ENCODE measurements around the gene HCN1.

DNA sequence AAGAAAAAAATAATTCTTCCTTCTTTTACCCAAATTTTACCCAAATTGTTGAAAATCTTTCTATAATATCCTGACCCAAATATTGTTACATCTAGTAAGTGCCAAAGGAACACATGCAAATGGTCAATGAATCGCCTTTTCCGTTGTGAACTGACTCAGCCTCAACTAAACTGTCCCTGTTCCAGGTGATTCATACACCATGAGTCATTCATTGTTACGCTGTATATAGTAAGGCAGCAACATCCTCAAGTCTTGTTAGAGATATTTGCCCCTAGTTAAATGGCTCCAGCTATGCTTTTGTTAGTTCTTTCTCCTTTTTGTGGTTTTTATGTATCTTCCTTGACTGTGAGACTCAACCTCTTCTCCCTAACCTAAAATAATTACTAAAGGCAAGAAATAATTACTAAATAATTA is 9.8 kb downstream of the PTGER4 start:
- PRO-cap, 2 experiments, result no peak in any of the 2 experiments

DNA sequence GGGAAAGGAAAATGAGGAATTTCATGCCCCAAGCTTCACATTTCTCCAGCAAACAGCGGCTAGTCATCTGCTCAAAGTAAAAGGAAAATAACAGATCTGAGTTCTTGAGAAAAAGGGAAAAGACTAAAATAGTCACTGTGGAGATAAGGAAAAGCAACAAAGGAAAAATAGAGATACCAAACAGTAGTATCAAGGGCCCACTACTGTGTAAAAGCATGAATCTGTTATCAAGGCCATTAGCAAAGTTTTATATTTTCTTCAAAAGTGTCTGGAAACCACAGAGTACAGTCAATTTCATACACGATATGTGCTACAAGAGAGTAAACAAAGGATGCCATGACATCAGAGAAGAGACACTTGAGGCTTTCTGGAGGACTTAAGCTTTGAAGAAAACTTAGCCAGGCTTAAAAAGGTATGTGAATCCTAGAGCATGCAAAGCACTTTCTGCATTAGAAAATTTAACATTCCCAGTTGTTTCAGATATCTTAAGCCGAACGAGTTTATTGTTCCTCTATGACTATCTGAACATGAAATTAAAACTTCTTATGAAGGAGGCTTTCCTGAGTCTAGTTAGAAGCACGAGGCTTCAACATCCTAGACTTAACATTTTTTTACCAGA is 1.3 kb downstream of the TTC33 start:
- PRO-cap, 2 experiments, result no peak in any of the 2 experiments

GRCh38 chr5:40936790-40936989 is 27.4 kb downstream of the C7 start:
- PRO-cap, 2 experiments, result no peak in any of the 2 experiments

DNA sequence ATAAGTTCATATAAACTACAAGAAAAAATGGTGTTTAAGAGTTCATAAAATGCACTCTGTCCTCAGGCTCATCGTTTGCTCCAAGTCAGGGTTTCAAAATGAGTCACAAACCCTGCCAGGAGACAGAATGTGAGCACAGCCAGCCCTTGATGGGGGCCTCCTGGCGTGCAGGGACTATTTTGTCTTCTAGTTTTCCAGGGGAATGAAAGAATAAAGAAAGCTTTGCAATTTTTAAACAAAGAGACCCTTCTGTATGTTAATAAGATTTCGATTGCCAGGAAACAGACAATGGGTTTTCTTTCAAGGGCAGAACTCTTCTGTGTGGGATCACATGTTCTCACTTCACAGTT is 121.4 kb upstream of the C6 start:
- PRO-cap, 2 experiments, result no peak in any of the 2 experiments

- PRO-cap, 2 experiments, result no peak in any of the 2 experiments
Measured at GRCh38 chr5:42581776-42582614, 158.8 kb downstream of the GHR start.

GRCh38 chr5:42837528-42838173 is 26.0 kb upstream of the SELENOP start:
- PRO-cap, 2 experiments, result no peak in any of the 2 experiments

DNA sequence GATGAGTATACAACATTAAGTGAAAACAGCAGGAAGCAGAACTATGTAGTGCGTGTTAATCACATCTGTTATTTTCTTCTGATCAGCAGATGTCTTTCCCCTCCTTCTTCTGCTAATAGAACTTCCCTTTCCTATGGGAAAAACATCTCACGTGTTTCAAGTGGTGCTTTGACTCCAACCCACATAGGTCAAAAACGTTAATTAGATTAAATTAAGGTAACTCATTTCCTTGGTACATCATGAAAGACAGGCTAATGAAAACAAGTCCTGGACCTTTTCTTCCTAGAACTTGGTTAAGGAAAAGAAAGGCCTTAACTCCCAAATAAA is 70.1 kb upstream of the SELENOP start:
- PRO-cap, 2 experiments, result no peak in any of the 2 experiments

DNA sequence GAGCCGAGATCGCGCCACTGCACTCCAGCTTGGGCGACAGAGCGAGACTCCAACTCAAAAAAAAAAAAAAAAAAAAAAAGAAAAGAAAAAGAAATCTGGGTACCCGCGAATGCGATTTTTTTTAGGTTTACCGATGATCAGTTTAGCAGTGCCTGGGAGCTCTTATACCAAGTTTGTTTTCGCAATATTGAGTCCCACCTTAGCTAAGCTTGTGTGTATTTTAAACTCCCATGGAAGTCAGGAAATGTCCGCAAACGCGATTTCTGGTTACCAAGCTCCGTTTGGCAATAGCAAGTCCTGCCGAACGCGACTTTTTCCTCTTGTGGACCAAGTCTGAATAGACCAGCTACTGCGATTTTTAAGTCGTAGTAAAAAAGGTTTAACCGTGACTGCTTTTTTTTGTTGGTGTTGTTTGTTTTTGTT is 21.3 kb downstream of the ANXA2R start:
- PRO-cap, 2 experiments, result peak in 2 of 2 experiments; most common plus-strand start position 253 of the sequence (in 2)

DNA sequence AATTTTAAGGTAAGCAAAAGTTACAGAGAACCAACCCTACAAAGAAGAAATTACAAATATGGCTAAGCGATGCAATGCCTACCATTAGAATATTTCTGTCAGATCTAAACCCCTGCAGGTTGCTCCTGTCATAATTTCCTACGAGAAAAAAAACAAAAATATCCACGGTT is 980 bp upstream of the ANXA2R start:
- PRO-cap, 2 experiments, result no peak in any of the 2 experiments

GRCh38 chr5:43068691-43069030 is 28.5 kb upstream of the ANXA2R start:
- PRO-cap, 2 experiments, result no peak in any of the 2 experiments

- PRO-cap, 2 experiments, result no peak in any of the 2 experiments
Measured at GRCh38 chr5:43231976-43232527, 40.0 kb downstream of the NIM1K start.

DNA sequence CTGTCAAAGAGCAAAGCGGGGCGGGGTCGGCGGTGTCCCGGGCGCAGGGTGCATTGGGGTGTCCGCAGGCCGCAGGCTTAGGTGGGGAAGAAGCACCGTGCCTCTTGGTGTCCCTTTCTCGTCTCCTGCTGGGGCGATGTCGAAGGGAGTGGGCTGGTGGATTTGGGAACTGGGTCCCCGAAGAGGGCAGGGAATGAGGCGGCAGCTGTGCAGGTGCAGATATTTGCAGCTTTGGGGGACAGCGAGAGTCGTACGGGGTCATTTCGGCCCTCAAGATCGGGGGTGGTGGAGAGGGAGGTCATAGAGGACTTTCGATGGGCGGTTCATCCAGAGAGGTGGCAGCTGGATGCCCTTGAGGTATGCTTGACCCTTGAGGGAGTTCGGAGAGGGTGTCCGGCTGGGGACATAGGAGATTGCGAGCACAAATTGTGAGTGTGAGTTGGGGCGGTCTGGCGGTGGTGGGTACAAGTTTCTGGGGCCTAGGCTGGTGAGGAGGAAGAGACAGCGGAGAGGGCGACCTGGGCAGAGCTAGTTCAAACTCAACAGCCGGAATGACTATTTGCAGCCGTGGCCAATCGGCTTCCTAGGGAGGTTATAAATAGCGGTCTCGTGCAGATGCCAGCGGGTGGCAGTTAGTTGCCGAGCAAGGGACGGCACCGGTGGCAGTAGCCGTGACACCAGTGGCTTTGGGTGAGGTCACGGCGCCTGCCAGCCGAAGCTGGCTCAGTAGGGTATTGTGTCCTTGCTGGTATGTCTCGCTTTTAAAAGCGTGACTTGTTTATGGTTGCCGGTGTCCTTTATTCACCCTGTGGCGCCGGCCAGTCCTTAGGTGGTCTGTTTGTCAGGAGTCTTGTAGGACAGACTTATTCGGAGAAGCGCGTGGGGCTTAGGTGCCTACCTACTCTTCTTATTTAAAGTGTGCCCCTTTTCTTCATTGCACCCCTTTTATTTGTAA is 704 bp downstream of the NNT start:
- PRO-cap, 2 experiments, result peak in 2 of 2 experiments; most common plus-strand start position 624 of the sequence (in 1); most common minus-strand start position 530 of the sequence (in 2)

DNA sequence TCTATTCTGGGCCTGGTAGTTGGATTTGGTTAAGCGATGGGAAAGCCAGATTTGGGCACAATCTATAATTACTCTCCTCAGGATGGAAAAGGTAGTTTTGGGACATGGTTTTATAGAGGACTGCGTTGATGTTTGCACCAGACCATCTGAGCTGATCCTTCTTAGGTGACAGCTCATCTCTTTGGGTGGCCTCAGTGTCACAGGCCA is 80.8 kb downstream of the NNT start:
- PRO-cap, 2 experiments, result no peak in any of the 2 experiments

GRCh38 chr5:44539021-44539532 is 149.9 kb upstream of the FGF10 start:
- PRO-cap, 2 experiments, result no peak in any of the 2 experiments

DNA sequence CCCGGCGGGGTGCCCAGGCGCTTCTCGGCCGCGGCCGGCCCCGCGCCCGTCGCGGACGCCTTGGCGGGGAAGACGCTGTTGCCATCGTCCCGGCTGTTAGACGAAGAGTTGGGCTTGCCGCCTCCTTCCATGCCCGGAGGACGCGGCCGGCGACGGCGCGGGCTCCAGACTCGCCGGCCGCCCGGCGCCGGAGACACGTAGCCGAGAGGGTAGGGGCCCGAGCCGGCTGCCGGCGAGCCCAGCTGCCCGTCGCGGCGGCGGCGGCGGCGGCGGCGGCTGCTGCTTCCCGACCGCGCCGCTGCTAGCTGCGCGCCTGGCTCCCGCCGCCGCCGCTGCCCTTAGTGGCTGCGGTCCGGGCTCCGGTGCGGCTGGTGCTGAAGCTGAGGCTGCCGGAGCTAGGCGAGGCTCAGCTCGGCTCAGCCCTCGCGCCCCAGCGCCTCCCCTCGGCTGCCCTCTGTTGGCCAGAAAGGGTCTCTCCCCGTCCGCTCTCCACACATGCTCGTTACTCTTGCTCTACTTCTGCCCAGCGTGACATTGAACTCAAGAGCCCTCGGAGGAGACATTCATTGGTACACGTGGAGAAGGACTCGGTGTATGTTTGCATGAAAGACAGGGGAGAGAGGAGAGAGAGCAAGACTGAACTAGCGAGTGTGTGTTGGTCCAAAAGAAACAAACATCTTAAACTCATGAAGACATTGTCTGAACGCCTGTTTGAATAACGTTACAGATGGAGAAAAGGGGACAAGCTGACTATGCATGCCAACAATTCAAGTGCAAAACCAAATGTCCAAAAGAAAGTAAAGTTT is at the start of gene HCN1:
TSS of gene HCN1 (minus strand) at position 418 of the 806 bp plus-strand sequence.
- PRO-cap, 2 experiments, result no peak in any of the 2 experiments

GRCh38 chr5:50415815-50416429 is 25.2 kb downstream of the EMB start:
- PRO-cap, 2 experiments, result no peak in any of the 2 experiments

GRCh38 chr5:50853142-50853604 is 186.7 kb downstream of the PARP8 start:
- PRO-cap, 2 experiments, result no peak in any of the 2 experiments

DNA sequence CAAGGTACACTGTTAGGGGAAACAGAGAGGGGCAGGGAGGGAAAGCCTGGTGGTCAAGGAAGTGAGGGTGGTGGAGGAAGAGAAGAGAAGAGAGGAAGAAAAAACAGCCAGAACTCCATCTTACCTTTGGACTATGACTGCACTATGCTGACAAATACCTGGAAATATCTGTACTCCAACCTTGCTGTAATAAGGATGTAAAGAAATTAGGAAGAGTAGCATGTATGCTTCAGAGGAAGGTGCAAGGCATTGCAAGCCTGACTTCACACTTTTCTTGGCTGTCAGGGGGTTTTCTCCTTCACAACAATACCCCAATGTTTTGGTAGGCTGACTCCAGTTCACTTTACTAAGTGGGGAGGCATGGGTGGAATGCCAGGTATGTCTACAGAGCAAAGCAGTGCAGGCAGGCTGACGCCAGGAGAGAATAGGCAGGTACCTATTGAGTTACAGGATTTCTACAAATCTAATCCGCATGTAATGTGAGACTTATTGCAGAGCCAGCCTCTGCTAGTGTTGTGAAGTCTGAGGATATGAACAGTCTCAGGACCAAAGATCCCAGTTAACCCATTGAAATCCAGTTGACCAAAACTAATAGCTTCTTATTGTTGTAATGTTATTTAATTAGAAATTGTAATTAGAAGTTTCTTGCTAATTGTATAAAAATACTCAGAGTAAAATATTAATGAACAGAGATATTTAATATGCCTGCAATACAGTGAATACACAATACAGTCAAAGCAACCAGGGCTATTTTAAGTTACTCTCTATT is 156.9 kb upstream of the ISL1 start:
- PRO-cap, 2 experiments, result no peak in any of the 2 experiments

DNA sequence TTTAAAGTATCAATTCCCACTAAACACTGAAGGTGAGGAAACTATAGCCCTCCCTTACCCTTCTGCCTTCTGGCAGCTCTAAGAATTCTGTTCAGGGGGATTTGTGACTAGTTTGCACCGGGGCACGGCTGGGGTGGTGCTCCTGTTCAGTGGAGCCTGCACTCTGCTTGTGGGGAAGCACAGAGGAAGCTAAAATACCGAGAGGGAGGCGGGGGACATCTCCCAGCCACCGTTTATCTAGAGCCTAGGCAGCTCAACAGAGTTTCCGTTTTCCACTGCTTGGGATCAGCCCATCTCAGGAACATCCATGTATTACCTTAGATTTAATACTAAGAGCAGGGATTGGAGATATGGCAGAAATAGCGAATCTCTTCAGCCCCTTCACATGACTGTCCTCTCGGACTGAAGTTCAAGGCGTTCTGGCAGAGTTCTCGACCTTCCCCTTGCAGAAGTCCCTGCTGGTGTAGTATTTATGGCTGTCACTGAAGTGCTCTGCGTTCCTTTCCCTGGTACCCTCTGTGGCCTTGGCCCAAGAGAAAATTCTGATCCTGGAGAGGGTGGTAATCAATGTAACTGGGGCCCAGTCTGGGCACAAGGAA is 5.5 kb downstream of the ISL1 start:
- PRO-cap, 2 experiments, result no peak in any of the 2 experiments

DNA sequence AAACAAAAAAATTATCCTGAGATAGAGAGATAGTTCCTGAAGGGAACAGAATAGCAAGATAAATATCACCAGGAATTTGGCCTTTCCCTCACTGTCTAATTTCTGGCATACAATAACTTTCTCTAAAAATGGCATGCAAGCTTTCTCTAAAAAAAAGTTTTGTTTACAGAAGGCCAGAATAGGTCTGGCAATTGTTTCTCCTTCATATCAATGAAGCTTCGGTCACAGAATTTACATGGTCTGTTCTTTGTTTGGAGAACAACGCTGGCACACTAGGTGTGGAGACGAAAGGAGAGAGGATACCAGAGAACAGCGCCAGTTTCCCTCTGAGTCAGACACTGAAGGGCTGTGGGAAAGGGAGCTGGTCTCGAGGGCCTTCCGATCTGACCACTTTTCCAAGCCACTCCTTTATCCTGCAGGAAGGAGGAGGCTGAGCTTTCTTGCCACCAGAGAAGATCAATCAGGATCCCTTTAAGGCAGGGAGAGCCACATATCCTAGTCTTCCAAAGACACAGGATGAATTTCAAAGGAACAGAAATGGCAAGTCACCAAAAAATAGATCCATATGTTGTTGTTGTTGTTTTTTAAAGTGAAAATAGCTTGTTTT is 60.1 kb upstream of the ITGA1 start:
- PRO-cap, 2 experiments, result no peak in any of the 2 experiments

Measured in Colon Carcinoma Metastatic in the Lung (tissue), 2 donors.